ENCODE measurements around a stretch of chr22.

- PRO-cap, result no peak
- RAMPAGE, long total RNA, 4 experiments, result no peak in any of the 4 experiments
Measured at GRCh38 chr22:42384590-42385217, 47.5 kb downstream of the NFAM1 start.

GRCh38 chr22:42396462-42397196 is 35.6 kb downstream of the NFAM1 start:
- PRO-cap, result no peak
- RAMPAGE, long total RNA, 4 experiments, result no peak in any of the 4 experiments

- PRO-cap, result no peak
- RAMPAGE, long total RNA, 4 experiments, result no peak in any of the 4 experiments
Measured at GRCh38 chr22:42425511-42426190, 6.6 kb downstream of the NFAM1 start.

DNA sequence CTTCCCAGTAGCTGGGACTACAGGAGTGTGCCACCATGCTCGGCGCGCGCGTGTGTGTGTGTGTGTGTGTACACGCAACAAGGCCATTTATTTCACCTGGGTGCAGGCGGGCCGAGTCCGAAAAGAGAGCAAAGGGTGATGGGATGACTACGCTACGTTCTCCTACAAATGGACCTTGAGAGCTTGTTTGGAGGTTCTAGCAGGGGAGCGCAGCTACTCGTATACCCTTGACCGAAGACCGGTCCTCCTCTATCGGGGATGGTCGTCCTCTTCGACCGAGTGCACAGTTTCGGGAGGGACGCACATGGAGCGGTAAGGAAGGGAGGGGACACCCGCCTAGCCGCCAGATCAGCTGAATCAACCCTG is 11.1 kb downstream of the SERHL2 start:
- PRO-cap, result no peak
- RAMPAGE, long total RNA, 4 experiments, result no peak in any of the 4 experiments

GRCh38 chr22:42623661-42624186 is 9.0 kb upstream of the POLDIP3 start:
- PRO-cap, result no peak
- RAMPAGE, long total RNA, 4 experiments, result no peak in any of the 4 experiments

- PRO-cap, result no peak
- RAMPAGE, long total RNA, 4 experiments, result no peak in any of the 4 experiments
Measured at GRCh38 chr22:42627993-42628519, 12.3 kb downstream of the ATP5MGL start.

GRCh38 chr22:42649933-42650251 is 700 bp upstream of the CYB5R3 start:
- PRO-cap, result no peak
- RAMPAGE, long total RNA, 4 experiments, result no peak in any of the 4 experiments

- PRO-cap, result bidirectional peak, plus-strand start at chr22:42655973, minus-strand start at chr22:42655844
- RAMPAGE, long total RNA, 4 experiments, result no peak in any of the 4 experiments
Measured at GRCh38 chr22:42655745-42656193, 6.6 kb upstream of the CYB5R3 start.

- PRO-cap, result no peak
- RAMPAGE, long total RNA, 4 experiments, result start-site peak on the minus strand in 2 of 4 experiments, at chr22:42820948-42821165 at its widest, 7 to 21 reads per replicate
Measured at GRCh38 chr22:42820871-42821489, 36.1 kb downstream of the ARFGAP3 start.

DNA sequence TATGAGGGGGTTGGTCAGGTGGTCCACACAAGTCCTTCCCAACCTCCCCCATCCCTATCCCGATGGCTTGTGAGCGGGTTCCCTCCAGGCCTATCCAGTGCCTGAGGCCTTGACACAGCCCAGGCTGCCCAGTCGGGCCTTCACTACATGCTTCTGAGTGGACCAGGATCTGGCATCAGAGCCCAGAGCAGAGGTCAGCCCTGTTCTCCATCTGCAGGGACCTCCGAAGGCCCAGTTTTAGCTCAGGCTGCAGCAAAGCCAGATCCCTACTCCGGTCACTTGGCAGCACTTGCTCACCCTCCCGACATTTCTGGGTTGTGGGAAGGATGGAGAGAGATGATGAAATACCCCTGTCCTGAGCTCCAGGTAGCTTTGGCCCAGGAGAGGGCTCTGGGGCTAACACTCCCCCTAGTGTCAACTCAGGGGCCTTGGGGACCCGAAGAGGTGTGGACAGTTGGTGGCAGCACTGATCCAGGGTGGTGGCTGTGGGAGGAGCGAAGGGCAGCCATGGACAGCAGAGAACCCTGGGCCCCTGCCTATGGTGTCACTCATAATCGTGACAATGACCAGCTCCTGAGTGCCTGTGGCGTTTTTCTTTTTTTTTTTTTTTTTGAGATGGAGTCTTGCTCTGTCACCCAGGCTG is 10.5 kb upstream of the ARFGAP3 start:
- PRO-cap, result no peak
- RAMPAGE, long total RNA, 4 experiments, result no peak in any of the 4 experiments

GRCh38 chr22:42911748-42912177 is 54.7 kb upstream of the ARFGAP3 start:
- PRO-cap, result no peak
- RAMPAGE, long total RNA, 4 experiments, result no peak in any of the 4 experiments

- PRO-cap, result no peak
- RAMPAGE, long total RNA, 4 experiments, result no peak in any of the 4 experiments
Measured at GRCh38 chr22:42929868-42930440, 72.9 kb upstream of the ARFGAP3 start.

- PRO-cap, result no peak
- RAMPAGE, long total RNA, 4 experiments, result no peak in any of the 4 experiments
Measured at GRCh38 chr22:42939984-42940880, 74.7 kb downstream of the PACSIN2 start.

DNA sequence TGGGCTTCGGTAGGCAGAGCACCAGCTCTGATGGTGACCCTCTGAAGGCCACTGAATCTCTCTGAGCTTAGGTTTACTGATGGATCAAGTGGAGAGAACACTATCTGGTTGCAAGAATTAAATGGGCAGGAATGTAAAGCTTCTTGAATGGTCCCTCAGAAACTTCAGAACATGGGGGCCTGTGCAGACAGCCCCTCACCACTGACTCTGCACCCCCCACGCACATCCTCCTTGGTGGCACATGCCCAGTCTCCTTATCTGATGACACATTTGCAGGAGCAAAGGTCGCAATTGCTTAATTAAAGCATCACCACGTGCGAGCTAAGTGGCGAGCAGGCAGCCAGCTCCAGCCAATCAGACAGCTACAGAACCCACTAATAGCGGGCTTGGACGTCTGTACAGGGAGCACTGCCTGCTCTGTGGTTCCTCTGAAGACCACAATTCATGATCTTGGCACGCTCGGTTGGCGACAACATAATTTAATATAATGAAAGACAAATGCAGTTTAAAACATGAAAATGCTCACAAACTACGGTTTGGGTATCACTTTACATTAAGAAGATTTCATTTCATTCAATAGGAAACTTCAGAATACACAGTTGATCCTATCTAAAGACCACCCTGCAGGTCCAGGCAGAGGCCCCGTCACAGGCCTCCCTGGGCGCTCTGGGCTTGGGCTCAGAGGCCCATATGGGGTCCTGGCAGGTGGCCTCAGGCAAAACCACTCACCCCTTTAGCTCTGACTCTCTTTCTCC is 10.6 kb downstream of the PACSIN2 start:
- PRO-cap, result unidirectional peak, plus-strand start at position 377 of the sequence
- RAMPAGE, long total RNA, 4 experiments, result no peak in any of the 4 experiments

DNA sequence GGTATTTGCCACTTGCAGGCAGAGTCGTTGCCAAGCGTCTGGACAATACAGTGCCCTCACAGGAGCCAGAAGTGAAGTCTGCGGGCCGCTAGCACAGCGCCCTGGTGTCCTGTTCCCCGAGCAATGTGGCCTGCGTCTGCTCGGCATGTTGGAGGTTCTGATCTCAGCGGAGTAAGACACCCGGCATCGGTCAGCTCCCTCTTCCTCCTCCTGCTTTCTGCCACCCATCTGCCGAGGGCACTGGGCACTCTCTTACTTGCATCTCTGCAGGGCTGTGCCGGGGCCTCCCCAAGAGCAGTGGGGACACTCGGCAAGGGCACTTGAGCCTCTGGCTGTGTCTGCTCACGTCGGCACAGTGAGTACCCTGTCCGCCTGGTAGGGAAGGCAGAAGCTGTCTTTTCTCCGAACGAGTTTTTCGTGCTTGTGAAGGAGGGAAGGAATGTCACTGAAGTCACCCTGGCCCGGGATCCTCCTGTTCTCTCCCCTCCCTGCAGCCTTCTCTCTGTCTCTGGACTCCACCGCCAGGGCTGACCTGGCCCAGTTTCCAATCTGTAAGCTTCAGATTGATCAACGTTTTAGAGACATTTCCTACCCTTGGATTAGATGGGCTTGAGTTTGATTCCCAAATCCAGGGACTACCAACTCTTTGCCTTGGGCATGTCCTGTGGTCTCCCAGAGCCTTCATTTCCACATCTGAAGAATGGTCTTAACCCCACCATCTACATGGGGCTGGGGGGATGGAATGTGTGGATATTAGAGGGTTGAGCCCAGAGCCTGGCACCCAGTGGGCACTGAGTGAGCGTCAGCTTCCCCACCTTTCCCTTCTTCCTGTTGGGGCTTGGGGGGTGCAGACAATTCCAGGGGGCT is 10.7 kb upstream of the TTLL12 start:
- PRO-cap, result no peak
- RAMPAGE, long total RNA, 4 experiments, result no peak in any of the 4 experiments

DNA sequence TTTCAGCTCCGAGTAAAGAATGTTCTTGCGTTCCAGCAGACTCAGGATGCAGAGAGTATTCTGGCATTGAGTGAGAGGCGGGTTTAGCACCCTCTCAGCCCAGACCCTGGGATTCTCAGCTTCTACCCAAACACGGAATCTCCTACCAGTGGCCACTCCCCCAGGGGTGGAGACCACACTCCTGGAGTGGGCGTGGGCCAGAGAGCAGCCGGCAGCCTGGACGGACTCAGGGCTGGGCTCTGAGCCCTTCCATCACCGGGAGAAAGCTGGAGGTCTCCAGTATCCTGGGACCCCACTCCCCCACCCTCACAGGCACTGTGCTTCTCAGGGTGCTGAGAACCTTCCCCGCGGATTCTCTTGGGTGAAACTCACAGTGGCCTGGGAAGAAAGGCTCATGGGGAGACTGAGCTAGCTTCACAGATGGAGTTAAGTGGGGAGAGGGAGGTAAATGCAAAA is 26.2 kb upstream of the TTLL12 start:
- PRO-cap, result no peak
- RAMPAGE, long total RNA, 4 experiments, result no peak in any of the 4 experiments

DNA sequence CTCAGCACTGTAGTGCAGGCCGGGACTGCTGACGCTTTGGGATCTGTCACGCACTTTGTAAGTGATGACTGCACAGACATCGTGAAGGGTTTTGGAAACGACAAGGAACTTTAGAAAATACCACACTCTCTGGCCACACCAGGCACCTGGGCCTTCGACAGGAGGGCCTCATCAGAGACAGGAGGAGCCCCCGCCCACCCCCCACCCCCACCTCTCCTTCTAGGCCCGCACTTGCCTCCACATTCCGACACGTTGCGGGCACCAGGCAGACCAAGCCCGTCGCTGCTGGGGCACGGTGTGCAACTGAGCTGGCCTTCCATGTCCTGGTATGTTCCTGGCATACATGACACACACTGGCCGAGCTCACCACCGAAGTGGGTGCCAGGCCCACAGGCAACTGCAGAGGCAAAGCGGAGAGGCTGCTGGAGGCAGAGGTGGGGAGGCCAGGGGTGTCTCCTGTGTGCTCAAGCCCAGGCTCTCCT is 27.0 kb upstream of the TTLL12 start:
- PRO-cap, result no peak
- RAMPAGE, long total RNA, 4 experiments, result no peak in any of the 4 experiments

DNA sequence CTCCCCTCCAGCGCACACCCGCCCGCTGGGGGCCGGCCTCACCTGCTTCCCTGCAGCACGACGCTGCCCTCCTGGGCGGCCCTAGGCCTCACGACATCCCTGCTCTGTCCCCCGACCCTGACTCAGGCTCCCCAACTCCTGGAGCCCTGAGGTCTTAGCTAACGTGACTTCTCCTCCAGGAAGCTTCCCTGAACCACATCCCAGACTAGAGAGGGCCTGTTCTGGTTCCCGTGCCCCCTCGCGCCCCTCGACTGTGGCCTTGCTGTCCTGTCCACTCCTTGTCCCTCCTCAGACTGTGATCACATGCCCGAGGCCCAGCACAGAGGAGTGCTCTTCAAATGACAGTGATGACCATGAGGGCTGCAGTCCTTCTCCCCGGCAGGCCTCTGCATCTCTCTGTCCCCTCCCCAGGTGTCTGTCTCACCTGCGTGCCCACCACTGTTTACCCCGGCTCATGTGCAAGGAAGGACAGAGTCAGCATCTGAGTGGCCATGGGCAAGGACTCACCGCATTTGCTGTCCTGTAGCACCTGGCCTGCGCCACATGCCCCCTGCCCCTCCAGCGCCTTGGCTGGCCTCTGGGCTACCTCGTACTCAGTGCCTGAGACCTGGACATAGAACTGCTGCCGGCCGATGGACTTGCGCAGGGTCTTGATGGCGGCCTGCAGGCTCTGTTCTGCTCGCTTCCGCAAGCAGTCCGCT is 31.0 kb upstream of the TTLL12 start:
- PRO-cap, result no peak
- RAMPAGE, long total RNA, 4 experiments, result no peak in any of the 4 experiments

DNA sequence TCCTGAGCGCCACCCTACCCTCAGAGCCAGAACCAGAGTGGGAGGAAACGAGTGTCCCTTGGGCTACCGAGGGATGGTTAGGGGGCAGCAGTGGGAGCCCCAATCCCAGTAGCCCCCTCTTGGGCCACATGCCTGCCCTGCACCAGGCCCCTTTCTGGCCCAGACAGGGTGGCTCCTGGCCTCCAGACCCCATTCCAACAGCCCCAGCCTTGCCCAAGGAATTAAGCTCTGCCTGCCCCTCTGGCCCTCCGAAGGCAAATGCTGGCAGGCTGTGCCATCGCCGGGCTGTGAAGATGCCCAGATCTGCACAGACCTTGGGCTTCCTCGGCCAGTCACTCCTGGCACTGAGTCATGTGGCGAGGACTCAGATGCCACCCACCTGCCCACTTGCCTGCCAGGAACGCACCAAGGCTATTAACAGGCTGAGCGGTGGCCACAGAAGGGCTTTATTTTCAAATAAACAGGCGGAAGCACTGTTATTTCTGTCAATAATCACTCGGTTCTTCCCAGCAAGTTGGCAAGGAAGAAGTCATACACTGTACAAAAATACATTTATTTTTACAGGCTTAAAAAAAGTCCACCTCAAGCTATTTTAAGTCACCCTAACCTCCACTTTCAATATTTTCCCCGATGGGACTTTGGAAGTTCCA is 50.3 kb upstream of the TTLL12 start:
- PRO-cap, result no peak
- RAMPAGE, long total RNA, 4 experiments, result no peak in any of the 4 experiments

- PRO-cap, result no peak
- RAMPAGE, long total RNA, 4 experiments, result no peak in any of the 4 experiments
Measured at GRCh38 chr22:43238200-43238974, 51.5 kb upstream of the TTLL12 start.